H4 (cell line): ENCODE measurements around a stretch of chr6.

DNA sequence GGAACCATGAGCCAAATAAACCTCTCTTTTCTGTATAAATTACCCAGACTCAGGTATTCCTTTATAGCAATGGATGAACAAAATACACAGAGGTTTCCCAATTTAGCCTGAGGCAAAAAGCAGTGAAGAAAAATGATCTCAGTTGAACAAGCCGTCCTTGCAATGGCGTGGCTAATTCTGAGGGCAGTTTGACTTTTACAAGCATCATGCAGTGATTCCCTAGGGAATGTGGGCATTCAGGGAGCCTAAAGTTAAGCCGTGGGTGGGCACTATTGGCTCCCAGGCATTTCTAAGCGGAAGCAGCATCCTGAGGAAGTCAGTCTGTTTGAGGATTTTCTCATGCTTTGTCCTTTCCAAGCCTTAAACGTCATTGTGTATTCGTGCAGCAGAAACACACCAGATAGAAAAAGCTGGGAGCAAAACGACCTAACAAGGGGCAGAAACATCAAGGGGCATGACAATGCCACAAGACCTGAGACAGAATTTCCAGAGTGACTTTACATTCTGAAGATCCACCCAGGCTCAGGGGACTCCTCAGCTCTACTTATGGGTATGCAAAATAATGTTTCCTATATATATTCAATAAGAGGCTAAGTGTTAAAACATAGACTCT is 133.8 kb downstream of the MYLK4 start:
- RAMPAGE, long total RNA: no peak

- RAMPAGE, long total RNA: no peak
Measured at GRCh38 chr6:2623909-2624368, 126.8 kb downstream of the MYLK4 start.

GRCh38 chr6:2630235-2630809 is 120.4 kb downstream of the MYLK4 start:
- RAMPAGE, long total RNA: no peak

GRCh38 chr6:2708385-2708858 is 42.3 kb downstream of the MYLK4 start:
- RAMPAGE, long total RNA: no peak

DNA sequence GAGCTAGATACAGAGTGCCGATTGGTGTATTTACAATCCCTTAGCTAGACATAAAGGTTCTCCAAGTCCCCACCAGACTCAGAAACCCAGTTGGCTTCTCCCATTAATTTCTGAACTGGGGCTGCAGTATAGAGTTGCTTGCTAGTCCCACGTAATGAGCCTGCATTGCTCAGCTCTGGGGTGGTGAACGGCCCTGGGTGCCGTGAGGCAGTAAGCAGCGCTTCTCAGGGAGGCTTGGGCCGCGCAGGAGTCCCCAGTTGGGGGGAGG is 2.1 kb upstream of the WRNIP1 start:
- RAMPAGE, long total RNA: no peak

DNA sequence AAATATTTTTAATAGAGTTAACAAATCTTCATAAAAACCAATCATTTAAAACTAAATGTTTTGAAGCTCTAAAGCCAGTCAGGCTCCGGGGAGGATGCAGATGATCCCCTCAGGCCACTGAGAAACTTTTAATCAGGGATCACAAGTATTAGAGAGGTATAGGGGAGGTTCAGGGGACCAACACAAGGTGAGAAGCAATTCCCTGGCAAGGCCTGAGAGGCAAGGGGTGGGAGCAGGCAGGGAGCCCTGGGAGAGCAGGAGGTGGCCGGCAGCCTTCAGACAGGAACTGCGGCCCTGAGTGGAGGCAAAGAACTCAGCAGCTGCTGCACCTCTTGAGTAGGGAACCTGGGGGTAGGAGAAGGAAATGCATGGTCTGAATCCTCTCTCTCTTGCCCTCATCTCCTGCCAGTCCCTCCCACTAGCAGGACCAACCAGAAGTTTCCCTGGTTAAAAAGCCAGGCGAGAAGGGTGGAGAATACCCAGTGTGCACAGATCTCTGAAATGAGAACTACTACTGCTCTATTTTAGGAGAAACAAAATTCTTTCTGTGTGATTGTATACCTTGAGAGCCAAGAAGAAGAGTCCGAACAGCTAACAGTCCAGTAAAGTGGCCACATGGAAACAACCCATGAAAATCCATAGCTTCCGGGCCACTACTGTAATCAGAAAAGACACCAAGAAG is 25.3 kb downstream of the WRNIP1 start:
- RAMPAGE, long total RNA: no peak

GRCh38 chr6:2853071-2853352 is 11.3 kb upstream of the SERPINB1 start:
- RAMPAGE, long total RNA: no peak

- RAMPAGE, long total RNA: no peak
Measured at GRCh38 chr6:2865137-2865535, 23.5 kb upstream of the SERPINB1 start.

DNA sequence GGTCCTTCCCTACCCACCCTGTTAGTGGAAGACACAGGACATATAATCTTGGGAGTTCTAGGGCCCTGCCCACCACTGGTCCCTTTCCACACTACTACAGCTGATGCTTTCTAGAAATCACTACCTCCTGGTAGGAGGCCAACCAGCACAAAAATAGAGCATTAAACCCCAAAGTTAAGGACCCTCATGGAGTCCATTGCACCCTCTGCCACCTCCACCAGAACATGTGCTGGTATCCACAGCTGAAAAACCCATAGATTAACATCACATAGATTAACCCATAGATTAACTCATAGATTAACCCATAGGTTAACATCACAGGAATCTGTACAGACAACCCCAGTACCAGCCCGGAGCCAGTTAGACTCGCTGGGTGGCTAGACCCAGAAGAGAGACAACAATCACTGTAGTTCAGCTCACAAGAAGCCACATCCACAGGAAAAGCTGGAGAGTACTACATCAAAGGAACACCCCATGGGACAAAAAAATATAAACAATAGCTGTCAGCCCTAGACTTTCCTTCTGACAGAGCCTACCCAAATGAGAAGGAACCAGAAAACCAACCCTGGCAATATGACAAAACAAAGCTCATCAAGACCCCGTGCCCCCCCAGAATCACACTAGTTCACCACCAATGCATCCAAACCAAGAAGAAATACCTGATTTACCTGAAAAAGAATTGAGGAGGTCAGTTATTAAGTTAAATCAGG is 25.2 kb downstream of the SERPINB9 start:
- RAMPAGE, long total RNA: no peak

GRCh38 chr6:2931845-2932577 is 28.9 kb upstream of the SERPINB9 start:
- RAMPAGE, long total RNA: no peak

DNA sequence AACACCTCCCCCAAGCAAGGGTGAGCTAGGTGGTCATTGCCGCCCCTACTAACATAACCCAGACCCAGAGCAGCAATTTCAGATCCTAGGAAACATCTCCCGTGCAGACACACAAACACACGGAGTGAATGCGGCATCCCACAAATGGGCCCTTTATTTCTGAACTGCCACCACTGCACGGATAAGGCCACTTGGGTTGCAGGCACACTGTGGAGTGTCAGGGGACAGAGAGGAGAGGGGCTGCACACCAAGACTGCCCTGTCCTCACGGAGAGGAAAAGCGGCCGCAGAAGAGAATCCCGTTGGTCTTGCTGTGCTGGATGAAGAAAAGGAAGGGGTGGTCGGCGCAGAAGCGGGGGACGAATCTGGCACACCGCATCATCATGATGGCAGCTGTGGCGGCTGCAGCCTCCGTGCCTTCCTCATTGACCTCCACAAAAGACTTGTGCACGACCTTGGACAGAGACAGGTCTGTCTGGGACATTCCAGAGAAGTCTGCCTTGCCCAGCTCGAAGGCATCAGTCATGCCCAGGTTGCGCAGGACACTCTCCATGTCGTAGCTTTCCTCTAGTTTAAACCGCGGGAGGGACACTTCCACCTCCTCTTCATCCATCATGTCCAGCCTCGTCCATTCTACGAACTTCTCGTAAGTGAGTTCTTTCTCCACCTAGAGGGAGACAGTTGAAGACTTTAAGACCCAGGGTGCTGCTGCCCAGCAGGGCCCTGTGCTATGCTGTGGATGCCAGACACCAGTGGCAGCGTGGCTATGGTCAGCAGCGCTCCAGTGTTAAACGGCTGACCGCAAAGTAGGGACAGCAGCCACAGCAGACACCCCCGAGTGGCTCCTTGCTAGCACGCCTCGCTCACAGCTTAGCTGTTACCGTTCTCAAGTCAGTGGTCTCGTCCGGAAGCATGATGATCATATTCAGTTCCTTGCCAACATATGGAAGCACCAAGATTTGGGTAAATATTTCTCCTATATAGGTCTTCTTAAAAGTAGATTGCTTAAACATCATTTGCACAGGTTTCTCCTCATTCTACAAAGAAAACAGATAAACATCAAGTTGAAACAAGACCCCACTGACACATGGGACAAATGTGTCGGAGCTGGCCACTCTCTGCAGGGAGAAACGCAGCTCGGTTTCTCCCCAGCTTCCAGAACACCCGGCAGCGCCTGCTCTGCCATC is 22.9 kb downstream of the SERPINB6 start:
- RAMPAGE, long total RNA: no peak

- RAMPAGE, long total RNA: no peak
Measured at GRCh38 chr6:2957734-2958739, 13.3 kb downstream of the SERPINB6 start.

- RAMPAGE, long total RNA: no peak
Measured at GRCh38 chr6:2966359-2967065, 4.9 kb downstream of the SERPINB6 start.

- RAMPAGE, long total RNA: no peak
Measured at GRCh38 chr6:2976443-2976860, 5.1 kb upstream of the SERPINB6 start.

DNA sequence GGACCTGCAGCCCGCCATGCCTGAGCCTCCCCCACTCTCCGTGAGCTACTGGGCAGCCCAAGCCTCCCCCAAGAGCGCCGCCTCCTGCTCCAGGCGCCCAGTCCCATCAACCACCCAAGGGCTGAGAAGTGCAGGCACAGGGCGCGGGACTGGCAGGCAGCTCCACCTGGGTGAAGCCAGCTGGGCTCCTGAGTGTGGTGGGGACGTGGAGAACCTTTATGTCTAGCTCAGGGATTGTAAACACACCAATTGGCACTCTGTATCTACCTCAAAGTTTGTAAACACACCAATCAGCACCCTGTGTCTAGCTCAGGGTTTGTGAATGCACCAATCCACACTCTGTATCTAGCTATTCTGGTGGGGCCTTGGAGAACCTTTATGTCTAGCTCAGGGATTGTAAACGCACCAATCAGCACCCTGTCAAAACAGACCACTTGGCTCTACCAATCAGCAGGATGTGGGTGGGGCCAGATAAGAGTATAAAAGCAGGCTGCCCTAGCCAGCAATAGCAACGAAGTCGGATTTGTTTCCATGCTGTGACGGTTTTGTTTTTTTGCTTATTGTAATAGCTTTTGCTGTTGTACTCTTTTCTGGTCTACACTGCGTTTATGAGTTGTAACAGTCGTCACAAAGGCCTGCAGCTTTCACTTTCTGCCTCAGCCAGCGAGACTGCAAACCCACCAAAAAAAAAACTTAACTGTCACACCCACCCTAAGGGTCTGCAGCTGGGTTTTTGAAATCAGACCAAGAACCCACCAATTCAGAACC is 28.4 kb downstream of the NQO2 start:
- RAMPAGE, long total RNA: no peak

- RAMPAGE, long total RNA: no peak
Measured at GRCh38 chr6:3053341-3054037, 14.8 kb upstream of the RIPK1 start.

- RAMPAGE, long total RNA: no peak
Measured at GRCh38 chr6:3055792-3056267, 12.5 kb upstream of the RIPK1 start.

DNA sequence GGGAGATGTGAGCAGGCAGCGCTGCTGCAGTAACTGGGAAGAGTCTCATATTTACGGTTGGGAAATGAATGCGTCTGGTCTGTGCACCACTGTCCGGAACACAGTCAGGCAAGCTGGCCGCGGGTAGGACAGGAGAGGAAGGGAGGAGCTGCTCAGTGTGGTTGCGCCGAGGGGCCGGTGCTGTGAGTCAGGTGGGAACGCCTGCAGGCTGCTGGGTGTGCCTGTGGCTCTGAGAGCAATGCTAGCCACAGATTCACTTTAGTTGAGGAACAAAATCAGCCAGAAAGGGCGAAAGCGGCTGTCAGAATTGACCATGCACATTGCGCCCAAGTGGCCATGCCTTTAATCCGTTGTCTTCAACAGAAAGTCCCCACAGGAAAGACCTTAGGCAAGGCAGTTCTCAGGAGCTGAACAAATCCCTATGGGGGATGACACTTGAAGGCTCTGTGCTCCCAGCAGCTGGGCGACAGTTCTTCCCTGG is 6.2 kb upstream of the PSMG4 start:
- RAMPAGE, long total RNA: no peak

- RAMPAGE, long total RNA: no peak
Measured at GRCh38 chr6:3268905-3270068, 10.5 kb downstream of the PSMG4 start.

DNA sequence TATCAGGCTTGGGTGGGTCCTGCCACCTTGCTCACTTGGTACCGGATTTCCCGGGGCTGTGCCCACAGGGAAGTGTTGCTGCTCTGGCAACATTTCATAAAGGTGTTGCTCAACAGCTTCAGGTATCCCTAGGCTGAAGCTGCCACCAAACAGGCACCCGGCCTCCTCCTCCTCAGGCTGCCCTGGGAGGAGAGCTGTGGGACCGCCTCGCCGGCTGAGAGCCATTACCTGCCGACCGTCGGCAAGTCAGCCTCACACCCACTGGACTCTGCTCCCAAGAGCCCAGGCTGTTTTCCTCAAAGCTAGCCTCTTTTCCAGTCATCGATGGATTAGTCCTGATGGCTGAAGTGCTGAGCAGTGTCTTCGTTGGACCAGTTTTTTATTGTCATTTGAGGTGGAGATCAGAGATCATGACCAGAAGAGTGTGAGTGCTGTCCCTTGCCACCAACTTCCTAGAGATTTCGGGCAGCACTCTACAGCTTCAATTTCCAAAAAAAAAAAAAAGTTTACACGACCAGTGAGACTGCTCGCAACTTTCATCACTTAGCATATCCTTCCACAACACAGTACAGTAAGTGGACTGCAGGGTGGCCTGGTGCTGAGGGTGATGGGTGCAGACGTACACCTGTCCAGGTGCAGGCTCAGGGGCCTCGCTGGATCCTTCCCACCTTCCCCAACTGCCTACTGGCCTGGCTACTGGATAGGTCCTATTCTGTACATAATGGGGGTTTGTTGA is 11.8 kb downstream of the PSMG4 start:
- RAMPAGE, long total RNA: no peak